Vermiform appendix (tissue), 1 donor: ENCODE results near the genes SANBR, XPO1 and UGP2.

DNA sequence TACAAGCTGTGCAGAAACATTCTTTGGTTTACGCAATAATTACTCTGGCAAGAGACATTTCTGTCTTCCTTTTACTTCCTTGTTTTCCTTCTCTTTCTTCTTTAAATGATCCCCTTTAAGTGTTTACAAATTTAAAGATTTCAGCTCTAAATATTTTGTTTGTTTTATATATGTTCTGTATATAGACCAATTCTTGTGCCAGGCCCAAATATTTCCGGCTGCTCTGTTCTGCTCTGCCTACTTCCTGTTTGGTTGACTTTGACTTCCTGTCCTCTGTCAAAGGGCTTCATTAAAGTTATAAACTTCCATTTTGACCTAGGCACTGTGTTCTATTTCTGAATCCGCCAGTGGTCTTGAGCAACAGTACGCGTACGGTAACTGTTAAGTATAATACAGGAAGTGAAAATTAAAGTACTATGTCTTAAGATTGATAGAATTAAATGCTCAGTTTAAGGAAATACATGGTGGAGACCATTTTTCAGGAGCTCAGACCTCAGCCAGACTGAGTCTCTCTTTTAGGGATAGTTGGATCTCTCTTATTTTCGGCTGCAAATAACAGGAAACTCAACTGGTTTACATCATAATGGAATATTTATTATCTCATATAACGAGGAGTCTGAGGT lies 13.5 kb upstream of the REL start:
- PRO-cap: unidirectional peak, plus-strand start at position 347 of the sequence

DNA sequence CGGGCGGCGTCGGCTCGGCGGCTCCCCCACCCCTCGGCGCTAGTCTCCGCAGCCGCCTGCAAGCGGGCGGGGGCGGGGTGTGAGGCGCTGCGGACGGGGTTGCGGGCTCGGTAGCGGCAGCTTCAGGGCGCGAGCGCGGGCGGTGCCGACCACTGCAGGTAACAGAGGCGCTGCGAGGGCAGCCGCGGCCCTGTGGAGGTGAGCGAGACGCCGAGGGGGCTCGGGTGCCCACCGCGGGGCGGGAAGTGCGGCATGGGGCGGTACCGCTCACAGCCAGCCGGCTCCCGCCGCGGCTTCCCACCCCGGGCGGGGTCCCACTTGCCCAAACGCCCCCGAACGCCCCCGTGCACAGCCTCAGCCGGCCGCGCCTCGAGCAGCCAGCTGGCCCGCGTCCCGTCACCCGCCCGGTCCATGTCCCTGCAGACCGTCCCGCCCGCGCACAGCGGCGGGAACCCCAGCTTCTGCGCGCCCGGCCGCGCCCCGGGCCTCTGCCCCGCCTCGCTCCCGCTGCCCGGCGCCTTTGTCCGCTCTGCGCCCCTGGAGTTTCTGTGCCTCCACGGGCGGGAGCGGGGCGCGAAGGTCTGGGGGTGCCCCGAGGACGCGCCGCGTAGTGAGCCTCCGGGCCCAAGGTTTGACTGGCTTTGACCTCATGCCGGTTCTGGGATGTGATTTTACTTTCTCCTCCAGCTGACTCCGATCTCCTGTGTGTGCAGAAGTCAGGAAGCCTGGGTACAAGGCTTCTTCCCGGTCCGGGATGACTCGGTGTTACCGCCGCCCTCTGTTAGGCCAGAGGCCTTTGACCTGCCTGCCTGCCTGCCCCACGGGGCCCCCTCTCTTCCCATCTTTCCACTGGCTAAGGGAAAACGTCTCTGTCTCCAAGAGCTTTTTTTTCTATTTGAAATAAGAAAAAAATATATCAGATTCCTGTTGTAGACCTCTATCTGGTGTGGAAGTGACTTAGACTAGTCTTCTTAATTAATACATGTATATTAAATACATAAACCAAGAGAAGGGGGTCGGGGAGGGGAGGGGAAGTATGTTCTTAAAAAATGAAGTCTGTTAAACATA lies at the start of gene SANBR:
SANBR (plus strand) TSS at position 42 of the 1,068 bp plus-strand sequence.
- PRO-cap: bidirectional peak, plus-strand start at position 61 of the sequence, minus-strand start outside the sequence

- PRO-cap: no peak
These were observed 25.1 kb downstream of the C2orf74 start for GRCh38 chr2:61186993-61187633.

DNA sequence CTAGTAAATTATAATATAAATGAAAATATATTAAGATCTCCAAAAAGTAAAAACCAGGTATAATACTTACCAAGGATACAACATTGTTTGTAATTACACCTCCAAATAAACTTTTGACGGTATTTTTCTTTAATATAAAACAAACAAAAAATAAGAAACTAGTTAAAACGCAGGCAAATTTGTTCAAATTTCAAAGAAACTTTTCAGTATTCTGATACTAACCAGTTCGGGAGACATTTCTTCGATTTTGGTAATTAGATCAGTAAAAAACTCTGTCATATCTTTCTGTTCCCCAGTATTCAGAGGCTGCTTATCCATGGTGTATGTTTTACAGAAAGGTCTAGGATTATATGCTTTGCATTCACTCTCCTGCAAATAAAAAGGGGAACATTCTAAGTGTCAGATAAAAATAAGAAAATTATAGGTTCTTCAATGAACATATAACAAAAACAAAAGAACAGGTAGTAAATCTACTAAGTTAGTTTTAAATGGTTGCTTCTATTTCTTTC lies 95.0 kb downstream of the C2orf74 start:
- PRO-cap: no peak

DNA sequence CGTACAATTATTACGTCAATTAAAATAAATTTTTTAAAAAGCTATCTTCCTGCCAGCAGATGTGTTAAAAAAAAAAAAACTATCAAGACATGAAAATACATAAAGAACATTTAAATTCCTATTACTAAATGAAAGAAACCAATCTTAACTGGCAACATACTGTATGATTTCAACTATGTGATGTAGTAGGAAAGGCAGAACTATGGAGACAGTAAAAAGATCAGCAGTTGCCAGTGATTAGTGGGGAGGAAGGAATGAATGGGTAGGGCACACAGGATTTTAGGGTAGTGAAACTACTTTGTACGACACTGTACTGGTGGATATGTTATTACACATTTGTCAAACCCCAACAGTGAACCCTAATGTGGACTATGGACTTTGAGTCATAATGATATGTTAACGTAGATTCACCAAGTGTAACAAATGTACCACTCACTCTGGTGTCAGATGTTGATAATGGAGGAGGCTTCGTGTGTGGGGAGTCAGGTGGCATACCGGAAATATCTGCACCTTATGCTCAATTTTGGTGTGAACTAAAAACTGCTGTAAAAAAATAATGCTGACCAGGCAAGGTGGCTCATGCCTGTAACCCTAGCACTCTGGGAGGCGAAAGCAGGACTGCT lies 27.3 kb downstream of the USP34 start:
- PRO-cap: no peak

DNA sequence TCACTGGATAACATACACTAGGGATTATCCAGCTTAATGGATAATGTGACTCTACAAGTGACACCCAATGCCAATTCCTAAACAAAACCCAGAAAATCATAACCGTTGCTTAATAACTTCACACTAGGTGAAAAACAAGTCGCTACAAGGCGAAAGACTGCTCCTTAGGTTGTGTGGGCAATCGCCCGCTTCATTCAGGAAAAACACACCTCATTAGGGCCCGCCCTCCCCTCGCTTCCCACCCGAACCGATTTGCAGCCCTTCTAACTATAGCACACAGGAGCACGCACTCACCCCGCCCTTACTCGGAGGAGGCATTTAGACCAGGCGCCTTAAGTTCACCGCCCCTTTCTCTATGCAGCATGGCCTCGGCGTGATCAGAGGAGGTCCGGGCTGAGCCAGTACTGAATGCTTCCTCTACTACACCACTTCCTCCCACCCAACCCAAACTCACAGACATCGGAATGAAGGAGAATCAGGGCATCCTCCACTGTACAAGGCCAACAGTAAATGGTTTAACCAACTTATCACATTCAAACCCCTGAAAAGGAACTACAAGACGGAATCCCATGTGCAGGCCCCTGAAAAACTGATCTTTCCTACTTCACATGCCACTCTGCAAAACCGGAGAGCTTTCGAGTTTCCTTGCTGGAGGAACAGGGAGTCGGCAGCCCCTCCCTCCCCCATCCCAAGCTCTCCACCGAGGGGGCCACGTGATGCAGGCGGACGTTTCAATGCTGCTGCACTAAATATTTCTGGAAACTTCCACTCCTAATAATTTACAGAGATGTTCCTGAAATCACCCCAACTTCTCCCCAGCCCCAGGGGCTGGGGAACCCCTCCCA lies 1.5 kb downstream of the XPO1 start:
- PRO-cap: bidirectional peak, plus-strand start at position 380 of the sequence, minus-strand start at position 252 of the sequence

DNA sequence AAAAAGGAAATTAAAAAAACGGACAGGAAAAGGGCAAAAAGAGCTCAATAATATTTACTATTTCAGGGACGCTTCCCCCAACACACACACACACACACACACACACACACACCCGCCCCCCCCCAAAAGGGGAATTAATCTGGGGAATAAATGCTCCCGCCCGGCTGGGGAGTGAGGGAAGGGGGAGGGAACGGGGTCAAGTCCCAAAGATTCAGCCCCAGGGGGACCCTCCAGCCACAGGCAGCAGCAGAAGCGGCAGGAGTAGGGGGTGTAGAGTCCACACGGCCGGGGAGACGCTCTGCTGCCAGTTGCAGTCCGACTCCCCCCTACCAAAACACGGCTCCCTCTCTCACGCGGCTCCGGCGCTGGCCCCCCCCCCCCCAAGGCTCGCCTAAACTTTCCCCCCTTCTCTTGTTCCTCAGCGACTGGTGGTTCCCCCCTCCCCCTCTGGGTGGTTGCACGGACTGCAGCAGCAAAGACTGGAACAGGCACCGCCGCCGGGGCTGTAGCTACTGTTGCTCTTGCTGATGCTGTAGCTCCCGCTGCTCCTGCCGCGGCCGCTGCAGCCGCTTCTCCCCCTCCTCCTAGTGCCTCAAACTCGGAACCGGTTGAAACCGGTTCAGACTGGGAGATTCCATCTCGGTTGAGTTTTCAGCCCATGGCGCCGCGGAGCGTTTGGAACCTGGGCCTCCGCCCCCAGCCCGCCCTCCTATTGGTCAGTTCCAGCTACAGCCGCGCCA lies at the start of gene XPO1:
XPO1 (minus strand) TSS at position 684 of the 740 bp plus-strand sequence.
- PRO-cap: bidirectional peak, plus-strand start outside the sequence, minus-strand start at position 586 of the sequence

DNA sequence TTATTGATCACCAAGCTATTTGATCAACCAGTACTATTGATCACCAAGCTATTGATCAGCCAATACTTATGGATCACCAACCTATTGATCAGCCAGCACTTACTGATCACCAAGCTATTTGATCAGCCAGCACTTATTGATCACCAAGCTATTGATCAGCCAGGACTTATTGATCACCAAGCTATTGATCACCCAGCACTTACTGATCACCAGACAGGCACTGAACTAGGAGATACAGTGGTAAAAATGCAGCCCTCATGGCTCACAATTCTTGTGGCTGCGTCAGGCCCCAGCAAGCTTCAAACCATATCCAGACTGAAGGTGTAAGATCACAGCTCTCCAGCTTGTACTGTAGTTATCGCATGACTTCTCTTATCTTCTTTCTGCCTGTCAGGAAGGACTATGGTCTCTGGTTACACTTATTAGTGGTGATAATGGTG lies 18.4 kb upstream of the B3GNT2 start:
- PRO-cap: no peak

- PRO-cap: no peak
These were observed 764 bp upstream of the B3GNT2 start for GRCh38 chr2:62195119-62195582.

GRCh38 chr2:62424930-62425452 lies 81.0 kb downstream of the TMEM17 start:
- PRO-cap: no peak

DNA sequence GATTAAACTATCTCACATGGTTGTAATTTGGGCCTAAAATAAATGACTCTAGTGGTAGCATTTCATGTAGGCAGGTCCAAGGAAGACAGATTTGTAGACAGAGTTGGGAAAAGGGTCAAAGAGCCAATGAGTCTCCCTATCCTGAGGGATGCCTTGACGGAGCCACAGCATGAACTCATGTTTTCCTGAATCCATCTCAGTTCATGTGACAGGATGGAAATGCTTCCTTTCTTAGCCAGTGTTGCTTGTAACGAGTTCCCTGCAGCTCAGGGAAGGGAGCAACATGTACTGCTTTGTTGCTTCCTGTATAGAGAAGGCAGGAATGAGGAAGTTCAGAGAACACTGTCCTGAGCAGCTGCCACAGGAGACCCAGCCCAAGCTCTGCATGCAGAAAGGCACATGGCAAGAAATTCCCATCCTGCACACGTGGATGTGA lies 27.9 kb downstream of the TMEM17 start:
- PRO-cap: no peak

DNA sequence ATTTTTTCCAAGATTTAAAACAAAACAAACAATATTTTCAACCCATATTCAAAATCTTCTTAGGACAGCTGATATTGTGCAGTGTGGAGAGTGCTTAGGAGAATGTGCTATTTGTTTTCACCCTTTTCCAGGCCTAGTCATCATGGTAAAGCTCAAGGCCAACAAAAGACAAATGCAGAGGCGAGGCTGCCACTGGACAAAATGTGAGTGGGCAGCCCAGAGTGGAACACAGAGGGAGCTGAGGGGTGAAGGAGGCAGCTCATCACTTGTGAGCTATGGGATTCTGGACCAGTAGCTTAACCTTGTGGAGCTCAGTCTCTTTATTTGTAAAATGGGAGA lies 84.0 kb upstream of the TMEM17 start:
- PRO-cap: no peak

DNA sequence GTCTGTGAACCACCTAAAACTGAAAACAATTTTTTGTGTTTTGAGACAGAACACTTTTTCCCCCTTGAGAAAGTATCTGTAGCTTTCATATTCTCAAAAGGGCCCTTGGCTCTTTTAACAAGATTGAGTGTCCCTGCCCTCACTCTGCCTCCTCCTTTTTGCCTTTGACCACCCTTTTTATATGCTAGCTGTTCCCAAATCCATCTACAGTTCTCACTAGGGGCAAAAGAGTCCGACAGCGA lies 864 bp upstream of the EHBP1 start:
- PRO-cap: no peak

DNA sequence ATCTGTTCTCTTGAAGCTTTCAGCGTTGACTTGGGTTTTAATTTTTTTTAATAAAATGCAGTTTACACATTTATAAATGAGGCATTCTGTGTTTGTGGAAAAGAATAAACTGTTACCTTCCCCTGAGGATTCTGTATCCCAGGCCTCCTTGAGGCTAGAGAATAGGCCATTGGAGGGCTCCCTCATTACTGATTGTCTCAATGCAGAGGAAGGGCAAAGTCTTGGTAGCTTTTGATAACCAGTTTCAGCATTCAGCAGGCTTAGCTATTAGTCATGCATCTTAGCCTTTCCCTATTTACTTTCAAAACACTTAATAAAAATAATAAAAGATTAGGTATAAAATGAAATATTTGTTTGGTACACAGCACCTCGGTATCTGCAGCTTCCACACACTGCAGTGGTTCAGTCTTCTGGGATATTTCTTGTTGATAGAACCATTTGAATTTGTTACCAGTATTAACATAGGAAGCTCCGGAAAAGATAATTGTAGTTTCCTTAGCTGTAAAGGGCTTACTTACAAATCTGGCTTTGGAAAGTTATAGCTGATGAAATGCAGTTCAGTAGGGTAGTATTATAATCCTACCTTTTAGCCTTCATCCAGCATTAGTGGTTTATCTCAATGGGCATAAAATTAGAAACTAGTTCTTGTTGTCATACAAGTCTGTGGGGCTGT lies 57.9 kb upstream of the OTX1 start:
- PRO-cap: no peak

DNA sequence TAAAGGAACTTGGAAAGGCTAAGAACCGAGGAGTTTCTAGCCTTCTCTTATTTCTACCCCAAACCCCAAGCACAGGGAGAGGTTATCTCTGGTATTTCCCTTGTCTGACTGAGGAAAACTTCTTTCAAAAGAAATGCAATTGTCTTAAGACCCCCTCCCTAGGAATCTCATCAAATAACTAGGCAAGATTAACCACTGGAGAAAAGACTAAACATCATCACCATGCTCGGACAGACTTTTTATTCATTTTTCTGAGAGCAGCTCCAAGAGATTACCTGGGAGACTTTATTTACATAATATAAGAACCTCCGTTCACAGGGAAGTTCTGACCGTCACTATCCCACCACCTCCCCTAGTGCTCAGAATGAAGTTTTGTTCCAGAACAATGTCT lies 25.0 kb downstream of the MDH1 start:
- PRO-cap: no peak

DNA sequence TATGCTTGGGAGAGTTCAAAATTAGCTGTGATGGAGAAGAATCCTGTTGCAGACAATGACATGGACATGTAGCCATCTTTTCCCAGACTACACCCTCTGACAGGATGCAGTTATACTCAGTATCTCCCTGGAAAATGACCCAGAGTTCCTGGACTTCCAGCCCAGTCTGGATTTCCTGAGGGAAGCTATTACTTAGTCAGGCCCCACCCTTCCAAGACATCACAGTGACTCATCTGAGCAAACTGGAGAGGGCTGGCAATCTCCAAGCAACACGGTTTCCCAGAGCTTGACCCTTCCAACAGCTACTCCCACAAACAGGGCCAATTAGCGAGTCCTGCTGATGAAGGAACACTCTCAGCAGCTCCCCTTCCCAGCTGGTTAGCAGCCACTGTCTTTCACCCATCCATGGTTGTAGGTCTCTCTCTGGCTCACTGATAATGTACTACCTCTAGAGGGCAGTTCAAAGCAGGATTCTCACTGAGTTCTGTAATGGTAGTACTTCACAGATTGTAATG lies 110.1 kb downstream of the MDH1 start:
- PRO-cap: no peak

DNA sequence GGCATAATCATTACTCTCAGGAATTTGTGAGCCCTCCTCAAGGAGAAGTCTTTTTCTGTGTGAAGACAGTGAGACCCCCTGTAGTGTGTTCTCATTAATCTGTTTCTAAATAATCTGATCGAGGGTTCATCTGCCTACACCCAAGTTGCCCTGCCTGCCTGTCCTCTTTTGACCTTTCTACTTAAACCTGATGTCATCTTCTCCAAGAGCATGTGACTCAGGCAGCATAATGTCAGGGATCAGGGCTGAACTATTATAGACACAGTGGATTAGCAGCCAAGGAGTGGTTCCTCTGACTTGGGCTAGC lies 123.9 kb downstream of the MDH1 start:
- PRO-cap: no peak

- PRO-cap: no peak
These were observed 19.7 kb upstream of the UGP2 start for GRCh38 chr2:63821992-63822353.

DNA sequence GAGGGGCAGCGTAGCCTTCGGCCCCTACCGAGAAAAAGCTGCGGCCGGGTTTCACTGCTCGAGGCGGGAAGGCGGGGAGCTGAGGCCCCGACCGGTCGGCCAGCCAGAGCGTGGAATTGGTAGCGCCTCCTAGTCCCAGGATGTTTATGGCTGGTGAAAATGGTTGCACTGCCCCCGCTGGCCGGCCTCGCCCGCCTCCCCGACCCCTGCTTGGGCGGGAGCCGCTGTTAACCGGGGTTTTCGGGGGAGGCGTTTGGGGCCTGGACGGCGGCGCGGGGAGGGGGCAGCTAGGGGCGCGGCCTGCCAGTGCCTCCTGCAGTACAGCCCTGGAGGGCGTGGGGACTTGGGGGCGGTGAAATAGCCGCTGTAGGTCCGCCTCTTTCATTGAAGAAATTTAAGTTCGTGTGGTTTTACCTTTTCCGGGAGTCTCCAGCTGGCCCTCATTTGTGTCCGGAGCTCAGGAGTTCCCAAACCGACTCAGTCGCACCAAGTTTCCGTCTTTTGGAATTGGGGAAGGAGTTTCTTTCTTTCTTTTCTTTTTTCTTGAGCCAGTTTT lies at the start of gene UGP2:
UGP2 (plus strand) TSS at position 422 of the 556 bp plus-strand sequence.
- PRO-cap: bidirectional peak, plus-strand start at position 422 of the sequence, minus-strand start at position 118 of the sequence

GRCh38 chr2:64137833-64138641 lies 6.2 kb downstream of the PELI1 start:
- PRO-cap: no peak